Astrocyte (in vitro differentiated cells and primary cell): ENCODE measurements around a stretch of chr1.

DNA sequence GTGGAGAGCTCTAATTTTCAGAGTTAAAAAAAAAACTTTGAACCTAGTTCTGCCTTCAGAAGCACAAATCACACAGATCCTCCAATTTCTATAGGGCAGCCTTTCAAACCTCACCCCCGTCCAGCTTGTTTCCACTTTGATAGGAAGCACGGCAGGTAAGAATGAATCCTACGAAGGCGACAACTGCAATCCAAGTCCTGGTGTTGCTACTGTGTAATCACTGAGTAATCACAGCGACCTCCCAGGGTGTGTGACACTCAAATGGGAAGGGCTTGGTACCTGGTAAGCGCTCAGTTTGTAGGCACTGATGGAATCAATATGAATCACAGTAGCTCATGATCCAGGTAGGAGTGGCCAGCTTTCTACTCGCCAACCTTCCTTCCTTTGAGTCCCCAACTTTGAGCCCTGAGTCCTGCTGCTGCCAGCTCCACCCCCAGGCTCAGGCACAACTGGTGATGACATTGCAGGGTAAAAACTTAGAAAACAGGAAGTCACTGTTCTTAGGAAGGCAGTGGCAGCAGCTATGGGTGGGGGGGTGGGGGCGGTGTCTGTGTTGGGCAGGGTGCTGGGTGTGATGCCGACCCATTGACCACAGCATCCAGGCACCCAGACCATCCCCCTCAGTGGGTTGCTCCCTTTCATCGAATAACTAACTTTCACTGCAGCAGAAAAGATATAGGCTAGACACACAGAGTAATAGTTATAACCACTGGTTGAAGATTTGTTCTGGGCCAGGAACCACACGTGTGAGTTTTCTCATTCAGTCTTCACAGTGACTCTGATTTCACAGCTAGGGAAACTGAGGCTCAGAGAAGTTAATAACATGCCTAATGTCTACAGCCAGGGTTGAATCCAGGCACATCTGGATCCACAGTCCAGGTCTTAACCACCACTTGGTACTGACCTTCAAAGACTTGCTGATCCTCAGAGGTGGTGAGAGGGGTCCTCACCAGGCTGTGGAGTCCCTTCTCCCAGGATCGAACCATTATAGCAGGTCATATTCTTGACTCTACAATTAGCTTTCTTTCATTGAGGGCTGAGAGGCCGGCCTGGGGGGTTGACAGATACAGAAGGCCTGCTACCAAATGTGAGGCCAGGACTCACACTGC is 70.5 kb downstream of the CD247 start:
- PRO-cap: no peak
- RRBS, 2 experiments: no CpG with 5 or more reads among the region's 13 CpGs

GRCh38 chr1:167455391-167456466 is 62.6 kb downstream of the CD247 start:
- PRO-cap: unidirectional peak, minus-strand start at chr1:167455512
- RRBS, 2 experiments: under 1 to 3% methylated on average over 23 to 25 of the region's 60 CpGs

DNA sequence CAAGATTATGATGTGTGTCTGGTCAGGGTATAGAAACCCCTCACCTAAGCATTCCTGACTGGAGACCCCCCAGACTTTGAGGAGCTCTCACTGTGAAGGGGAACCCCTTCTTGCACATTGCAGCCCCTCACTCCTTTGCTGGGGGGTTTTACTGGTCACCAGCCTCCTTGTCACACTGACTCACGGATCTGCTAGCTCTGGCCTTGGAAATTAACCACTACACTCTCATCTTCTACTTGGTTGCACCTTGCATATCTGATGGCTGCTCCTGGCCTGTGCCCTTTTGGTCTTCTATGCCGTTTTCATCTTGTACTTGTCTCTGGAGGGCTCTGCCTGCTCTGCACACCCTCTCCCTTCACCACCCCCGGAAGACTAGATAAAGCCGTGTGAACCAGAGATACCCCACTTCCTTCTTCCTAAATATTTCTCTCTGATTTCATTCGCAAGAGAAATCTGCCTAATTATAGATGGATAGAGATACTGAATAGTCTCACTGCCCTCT is 44.6 kb downstream of the CD247 start:
- PRO-cap: no peak
- RRBS, 2 experiments: no CpG with 5 or more reads among the region's 5 CpGs

DNA sequence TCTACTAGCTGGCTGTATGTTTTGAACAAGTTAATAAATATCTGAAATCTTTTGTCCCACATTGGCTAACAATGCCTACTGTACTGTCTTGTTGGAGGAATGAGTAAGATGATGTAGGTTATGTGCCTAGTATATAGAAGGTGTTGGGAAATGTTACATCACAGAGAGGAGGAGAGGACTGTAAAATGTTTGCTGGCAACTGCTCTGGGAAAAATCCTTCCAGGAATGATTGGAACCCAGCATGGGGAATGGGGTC is 14.1 kb upstream of the CD247 start:
- PRO-cap: no peak

GRCh38 chr1:167554214-167554497 is 594 bp upstream of the CREG1 start:
- PRO-cap: no peak
- RRBS, 2 experiments: no CpG with 5 or more reads among the region's 9 CpGs

- PRO-cap: no peak
- RRBS, 2 experiments: no CpG with 5 or more reads among the region's 7 CpGs
Measured at GRCh38 chr1:167631630-167632760, 2.0 kb downstream of the RCSD1 start.

DNA sequence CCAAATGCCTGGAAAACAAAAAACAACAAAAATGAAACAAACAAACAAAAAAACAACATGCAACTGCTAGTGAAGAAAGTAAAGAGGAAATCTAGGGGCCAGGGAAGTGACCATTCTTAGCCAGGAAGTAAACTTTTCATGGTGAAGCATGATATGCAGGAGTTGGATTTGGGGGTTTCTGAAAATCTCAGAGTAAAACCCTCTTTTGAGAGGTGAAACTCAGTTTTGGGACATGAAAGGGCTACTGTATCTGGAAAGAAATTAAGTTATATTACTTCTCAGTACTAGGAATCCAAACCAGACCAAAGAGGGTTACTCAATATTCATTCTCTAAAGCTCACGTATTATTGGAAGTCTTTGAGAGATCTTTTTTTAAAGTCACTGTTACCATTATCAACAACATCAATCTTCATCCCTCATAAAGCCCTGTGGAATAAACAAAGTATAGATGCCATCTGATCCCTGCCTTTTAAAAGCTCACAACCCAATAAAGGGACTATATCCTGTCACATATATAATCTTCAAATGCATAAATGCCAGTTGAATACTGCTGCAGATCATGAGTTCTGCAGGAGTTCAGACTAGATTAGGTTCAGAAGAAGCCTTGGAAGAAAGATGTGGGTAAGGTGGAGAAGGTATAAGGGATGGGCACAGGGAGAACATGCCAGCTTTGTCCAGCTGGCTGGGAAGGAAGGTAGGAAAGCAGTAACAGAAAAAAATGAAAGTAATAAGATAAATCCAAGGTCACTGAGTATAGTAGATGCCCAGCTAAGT is 2.9 kb downstream of the RCSD1 start:
- PRO-cap: no peak
- RRBS, 2 experiments: no CpG with 5 or more reads among the region's 1 CpG

- PRO-cap: no peak
- RRBS, 2 experiments: no CpG with 5 or more reads among the region's 10 CpGs
Measured at GRCh38 chr1:167642029-167642834, 12.2 kb downstream of the RCSD1 start.

- PRO-cap: no peak
- RRBS, 2 experiments: no CpG with 5 or more reads among the region's 3 CpGs
Measured at GRCh38 chr1:167711612-167712343, 10.0 kb upstream of the MPZL1 start.

GRCh38 chr1:167722701-167723081 is 909 bp downstream of the MPZL1 start:
- PRO-cap: no peak
- RRBS, 2 experiments: no CpG with 5 or more reads among the region's 5 CpGs

- PRO-cap: bidirectional peak, plus-strand start at chr1:167820238, minus-strand start at chr1:167820236
- RRBS, 2 experiments: no CpG with 5 or more reads among the region's 39 CpGs
Measured at GRCh38 chr1:167819684-167820549, 94.0 kb downstream of the ADCY10 start.

DNA sequence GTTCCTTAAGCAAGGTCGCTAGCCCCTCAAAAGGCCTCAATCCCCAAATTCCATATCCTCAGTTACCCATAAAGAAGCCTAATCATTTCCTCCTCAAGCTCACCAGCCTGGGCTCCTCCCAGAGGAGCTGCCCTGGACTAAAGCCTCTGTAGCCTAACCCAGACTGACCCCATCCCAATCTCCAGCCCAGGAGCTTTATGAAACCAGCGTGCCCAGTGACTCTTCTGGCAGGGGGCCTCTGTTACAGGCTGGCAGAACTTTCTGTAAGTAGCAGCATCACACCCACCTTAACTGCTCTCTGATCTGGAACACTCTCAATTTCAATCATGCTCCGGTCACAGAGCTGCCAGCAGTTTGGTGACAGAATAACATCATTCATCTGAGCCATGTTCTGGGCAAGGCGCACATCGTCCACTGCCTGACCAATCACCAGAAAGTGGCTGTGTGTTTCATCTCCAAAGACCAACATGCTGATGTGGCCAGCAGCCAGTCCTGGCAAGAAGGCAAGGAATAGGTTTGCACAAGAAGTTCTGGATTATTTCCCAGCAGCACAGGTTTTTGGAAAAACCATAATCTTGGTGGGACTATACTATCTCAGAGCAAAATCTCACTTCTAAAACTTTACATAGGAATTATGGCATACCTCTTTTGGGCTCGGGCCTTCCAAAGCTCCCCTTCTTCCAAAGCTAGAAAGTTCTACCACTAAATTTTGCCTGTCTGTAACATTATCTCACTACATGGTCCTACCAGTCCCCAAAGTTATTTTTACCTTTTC is 14.6 kb downstream of the ADCY10 start:
- PRO-cap: no peak
- RRBS, 2 experiments: no CpG with 5 or more reads among the region's 6 CpGs

- PRO-cap: no peak
- RRBS, 2 experiments: no CpG with 5 or more reads among the region's 1 CpG
Measured at GRCh38 chr1:168000987-168001677, 64.3 kb upstream of the MPC2 start.

DNA sequence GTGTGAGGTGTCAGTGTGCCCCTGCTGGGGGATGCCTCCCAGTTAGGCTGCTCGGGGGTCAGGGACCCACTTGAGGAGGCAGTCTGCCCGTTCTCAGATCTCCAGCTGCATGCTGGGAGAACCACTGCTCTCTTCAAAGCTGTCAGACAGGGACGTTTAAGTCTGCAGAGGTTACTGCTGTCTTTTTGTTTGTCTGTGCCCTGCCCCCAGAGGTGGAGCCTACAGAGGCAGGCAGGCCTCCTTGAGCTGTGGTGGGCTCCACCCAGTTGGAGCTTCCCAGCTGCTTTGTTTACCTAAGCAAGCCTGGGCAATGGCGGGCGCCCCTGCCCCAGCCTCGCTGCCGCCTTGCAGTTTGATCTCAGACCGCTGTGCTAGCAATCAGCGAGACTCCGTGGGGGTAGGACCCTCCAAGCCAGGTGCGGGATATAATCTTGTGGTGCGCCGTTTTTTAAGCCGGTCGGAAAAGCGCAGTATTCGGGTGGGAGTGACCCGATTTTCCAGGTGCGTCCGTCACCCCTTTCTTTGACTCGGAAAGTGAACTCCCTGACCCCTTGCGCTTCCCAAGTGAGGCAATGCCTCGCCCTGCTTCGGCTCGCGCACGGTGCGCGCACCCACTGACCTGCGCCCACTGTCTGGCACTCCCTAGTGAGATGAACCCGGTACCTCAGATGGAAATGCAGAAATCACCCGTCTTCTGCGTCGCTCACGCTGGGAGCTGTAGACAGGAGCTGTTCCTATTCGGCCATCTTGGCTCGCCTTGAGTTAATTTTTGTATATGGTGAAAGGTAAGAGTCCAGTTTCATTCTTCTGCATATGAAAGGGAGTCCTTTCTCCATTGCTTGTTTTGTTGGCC is 73.7 kb downstream of the TBX19 start:
- PRO-cap: no peak
- RRBS, 2 experiments: no CpG with 5 or more reads among the region's 37 CpGs

DNA sequence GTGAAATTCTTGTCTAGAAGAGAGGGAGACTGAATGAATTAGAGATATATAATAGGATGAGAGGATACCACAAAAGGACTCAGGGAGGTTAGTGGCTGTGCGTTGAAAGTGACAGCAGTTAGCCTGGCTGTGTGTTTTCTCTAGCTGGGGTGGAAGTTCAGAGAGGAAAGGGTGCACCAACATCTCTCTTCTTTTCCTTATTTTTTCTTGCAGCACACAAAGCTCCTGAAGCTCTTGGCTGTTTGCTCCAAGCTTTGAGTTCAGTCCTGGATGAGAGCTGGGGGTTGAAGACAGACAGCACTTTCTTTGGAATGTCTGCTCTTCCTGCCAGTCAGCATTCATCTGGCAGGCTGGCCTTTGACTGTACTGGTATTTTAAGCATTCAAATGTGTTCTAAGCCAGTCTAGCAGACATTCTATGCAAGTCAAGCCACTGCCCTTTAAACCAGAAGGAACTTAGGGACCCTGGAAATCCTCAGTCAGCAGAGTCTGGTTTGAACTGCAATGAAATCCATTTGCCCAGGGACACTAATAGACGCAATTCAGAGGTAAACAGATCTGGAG is 44.9 kb downstream of the XCL1 start:
- PRO-cap: no peak
- RRBS, 2 experiments: no CpG with 5 or more reads among the region's 2 CpGs

GRCh38 chr1:168622845-168623316 is 46.5 kb downstream of the XCL1 start:
- PRO-cap: no peak
- RRBS, 2 experiments: no CpG with 5 or more reads among the region's 3 CpGs

- PRO-cap: no peak
- RRBS, 2 experiments: no CpG with 5 or more reads among the region's 7 CpGs
Measured at GRCh38 chr1:168709404-168709939, 19.5 kb downstream of the DPT start.

GRCh38 chr1:169017922-169018454 is 88.5 kb upstream of the ATP1B1 start:
- PRO-cap: no peak
- RRBS, 2 experiments: no CpG with 5 or more reads among the region's 2 CpGs

GRCh38 chr1:169048167-169048535 is 58.3 kb upstream of the ATP1B1 start:
- PRO-cap: no peak
- RRBS, 2 experiments: no CpG with 5 or more reads among the region's 3 CpGs

- PRO-cap: no peak
- RRBS, 2 experiments: no CpG with 5 or more reads among the region's 3 CpGs
Measured at GRCh38 chr1:169052715-169053244, 53.7 kb upstream of the ATP1B1 start.